Pulmonary lymph node (tissue), 1 donor: ENCODE measurements around the gene RGS21.

DNA sequence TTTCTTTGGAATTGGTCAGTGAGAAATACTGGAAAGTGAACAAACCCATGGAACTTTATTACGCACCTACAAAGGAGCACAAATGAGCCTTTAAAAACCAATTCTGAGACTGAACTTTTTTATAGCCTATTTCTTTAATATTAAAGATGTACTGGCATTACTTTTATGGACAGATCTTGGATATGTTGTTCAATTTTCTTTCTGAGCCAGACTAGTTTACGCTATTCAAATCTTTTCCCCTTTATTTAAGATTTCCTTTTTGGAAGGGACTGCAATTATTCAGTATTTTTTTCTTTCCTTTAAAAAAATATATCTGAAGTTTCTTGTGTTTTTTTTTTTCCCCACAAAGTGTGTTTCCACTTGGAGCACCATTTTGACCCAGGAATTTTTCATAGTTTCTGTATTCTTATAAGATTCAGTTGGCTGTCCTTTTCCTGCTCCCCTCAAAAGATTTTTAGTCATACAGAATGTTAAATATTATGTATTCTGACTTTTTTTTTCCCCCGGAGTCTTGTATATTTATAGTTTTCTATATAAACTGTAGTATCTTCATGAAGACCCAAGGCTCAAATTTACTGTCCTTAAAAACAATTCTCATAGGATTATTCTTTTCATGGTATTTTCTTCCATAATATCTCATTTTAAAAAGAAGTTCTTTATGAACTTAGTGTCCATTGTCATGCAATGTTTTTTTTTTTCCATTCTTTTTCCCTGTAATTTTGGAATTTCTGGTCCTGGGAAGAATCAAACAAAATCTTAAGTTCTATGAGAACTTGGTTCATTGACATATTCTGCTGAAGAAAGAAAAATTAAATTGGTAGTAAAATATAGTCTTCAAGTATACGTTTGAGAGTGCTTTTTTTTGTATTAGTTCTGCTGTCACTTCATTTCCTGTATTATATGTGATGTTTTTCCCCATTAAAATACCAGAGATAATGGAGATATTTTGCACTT is 55.1 kb downstream of the RNF2 start:
- PRO-cap: no peak

GRCh38 chr1:185118626-185119167 is 38.1 kb downstream of the TRMT1L start:
- PRO-cap: no peak

DNA sequence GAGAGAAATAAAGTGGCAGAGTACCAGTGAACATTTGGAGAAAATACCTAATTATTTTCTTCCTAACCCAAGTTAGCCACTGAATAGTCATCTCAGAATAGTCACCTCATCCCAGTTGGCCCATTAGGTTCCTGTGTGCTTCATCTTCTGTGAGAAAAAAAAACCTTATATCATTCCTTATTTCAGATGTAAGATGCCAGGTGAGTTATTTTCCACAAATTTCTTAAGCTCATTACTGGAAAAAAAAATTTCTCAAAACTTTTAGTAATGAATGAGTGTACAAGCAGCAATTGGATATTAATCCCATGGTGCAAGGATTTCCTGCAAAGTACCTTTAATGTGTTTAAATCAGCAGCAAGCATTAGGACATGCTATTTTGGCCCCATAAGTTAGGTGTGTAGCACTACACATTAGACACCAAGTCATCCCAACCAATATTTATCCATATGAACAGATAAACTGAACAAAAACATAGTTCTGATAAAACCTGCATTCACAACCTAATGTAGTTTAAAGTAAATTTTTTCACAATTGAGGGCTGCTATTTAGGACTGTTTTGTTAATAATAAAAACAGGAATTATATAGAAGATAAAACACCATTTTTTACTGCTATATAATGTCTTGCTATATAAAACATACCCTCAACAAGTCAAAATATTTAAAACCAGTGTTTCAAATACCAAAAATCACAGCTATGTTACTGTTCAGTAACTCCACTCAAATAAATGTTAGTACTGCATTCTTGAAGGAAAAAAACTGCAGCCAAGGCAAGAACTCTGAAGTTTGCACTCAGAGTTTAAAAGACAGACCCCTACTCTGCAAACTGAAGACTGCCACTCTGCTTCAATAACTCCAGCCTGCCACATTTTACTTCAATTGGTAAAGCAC is 20.2 kb downstream of the IVNS1ABP start:
- PRO-cap: no peak

DNA sequence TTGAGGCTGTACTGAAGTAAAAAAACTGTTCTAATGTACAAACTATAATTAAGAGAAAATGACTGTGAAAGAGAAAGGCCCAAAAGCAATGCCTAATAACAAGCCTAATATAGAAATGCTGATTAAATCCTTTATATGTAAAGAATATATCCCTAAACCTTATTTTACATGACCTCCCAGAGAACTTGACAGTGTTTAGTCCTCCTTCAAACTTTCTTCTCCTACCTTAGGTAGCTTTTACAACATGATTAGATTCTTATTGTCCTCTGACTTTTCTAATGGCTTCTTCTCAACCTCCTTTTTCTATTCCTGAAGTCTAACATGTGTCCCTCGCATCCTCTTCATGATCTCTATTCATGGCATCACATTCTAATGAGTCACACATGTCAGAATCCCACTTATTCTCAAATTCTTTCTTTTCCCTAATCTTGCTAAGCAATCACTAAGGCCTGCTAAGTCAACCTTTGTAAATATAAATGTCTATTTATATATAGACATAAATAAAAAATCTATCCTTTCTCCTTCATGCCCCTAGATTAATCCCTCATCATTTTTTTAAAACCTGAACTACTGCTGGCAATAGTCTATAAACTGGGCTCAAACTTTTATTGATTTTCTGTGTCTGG is 13.8 kb downstream of the IVNS1ABP start:
- PRO-cap: no peak

- PRO-cap: no peak
Measured at GRCh38 chr1:185305288-185305935, 11.6 kb downstream of the IVNS1ABP start.

DNA sequence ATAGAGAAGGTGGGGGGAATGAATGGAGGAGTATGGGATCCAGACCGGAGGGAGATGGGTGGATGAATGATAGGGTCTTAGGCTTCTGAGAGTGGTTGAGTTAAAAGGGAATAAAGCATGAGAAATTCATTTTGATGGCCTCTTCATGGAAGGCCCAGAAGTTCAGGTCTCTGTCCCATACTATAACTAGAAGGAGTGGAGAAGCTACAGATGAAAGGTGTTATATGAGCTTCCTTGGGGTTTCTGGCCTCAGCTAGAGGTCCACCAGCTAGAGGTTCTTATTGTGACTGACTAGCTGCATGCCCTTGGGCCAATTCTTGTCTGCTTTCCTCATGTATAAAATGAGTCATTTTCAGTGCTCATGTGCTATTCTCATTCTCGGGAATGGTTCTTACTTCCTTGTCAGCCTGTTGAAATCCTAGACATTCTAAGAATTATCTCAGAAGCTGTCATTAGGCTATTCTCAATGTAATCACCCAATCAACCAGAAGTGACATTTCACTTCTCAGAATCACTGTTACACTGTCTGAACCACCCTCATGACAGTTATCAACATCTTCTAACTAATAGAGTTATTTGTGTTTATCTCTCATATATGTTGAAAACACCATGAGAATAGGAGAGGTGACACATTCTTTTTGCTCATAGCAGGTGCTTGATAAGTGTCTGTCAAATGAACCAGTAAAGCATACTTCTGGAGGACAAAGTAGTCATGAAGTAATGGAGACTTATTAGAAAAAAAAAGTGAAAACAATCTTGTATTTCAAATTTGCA is 122.7 kb upstream of the IVNS1ABP start:
- PRO-cap: no peak

GRCh38 chr1:185478914-185479386 is 161.9 kb upstream of the IVNS1ABP start:
- PRO-cap: no peak

- PRO-cap: no peak
Measured at GRCh38 chr1:185719220-185719829, 14.9 kb upstream of the HMCN1 start.

DNA sequence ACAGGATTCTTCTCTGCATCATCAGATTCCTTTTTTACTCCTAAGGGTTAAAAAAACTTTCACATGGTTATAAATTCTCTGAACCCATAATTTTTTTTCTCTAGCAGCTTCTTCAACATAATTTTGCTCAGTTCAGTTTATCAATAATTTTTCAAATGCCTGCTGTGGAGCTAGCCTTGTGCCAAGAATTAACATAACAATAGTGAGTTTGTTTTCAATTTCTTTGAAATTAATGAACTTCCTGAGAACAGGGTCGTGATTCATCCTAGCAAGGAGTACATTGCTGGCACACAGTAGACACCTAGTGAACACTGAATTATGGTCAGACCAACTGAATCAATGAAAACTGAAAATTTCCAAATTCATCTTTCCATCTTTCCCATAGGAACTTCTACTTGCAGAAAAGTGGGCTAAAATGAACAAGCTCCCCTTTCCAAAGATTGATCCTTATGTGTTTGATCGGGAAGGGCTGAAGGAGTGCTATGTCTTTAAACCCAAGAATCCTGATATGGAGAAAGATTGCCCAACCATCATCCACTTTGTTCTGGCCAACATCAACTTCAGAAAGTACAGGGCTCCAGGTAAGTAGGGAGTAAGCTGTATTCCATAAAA is 148.6 kb downstream of the PLA2G4A start:
- PRO-cap: no peak

GRCh38 chr1:187006485-187006988 is 177.8 kb downstream of the PLA2G4A start:
- PRO-cap: no peak

DNA sequence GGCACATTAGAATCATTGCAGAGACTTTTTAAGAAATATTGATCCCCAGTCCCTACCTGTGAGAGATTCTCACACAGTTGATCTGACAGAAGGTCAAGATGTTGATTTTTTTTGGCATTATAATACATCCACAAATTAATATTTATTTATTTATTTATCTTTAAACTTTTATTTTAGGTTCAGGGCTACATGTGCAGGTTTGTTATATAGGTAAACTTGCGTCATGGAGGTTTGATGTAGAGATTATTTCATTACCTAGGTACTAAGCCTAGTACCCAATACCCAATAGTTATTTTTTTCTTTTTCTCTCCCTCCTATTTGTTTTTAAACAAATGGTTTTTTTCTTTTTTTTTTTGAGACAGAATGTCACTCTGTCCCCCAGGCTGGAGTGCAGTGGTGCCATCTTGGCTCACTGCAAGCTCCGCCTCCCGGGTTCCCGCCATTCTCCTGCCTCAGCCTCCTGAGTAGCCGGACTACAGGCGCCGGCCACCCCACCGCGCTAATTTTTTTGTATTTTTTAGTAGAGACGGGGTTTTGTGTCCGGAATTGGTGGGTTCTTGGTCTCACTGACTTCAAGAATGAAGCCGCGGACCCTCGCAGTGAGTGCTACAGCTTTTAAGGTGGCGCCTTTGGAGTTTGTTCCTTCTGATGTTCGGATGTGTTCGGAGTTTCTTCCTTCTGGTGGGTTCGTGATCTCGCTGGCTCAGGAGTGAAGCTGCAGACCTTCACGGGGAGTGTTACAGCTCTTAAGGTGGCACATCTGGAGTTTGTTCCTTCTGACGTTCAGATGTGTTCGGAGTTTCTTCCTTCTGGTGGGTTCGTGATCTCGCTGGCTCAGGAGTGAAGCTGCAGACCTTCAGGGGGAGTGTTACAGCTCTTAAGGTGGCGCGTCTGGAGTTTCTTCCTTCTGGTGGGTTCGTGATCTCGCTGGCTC is 243.6 kb downstream of the PLA2G4A start:
- PRO-cap: no peak

DNA sequence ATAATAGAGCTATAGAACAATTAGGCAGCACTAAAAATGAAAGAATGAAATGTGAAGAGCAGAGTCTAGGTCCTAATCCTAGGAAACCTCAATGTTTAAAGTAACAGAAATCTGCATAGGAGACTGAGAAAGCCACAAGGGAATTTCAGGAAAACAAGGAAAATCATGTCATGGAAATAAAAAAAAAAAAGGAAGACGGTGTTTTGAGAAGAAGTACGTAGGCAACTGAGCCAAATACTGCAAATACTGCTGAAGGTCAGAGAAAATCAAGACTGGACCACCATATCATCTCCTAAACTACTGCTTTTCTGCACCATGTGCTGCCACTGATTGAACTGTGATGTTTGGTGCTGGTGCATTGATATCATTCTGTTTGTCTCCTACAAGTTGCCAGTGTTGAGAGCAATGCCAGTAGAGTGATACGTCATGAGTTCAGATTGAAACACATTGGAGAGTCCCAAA is 632.2 kb downstream of the PLA2G4A start:
- PRO-cap: unidirectional peak, plus-strand start at position 181 of the sequence

DNA sequence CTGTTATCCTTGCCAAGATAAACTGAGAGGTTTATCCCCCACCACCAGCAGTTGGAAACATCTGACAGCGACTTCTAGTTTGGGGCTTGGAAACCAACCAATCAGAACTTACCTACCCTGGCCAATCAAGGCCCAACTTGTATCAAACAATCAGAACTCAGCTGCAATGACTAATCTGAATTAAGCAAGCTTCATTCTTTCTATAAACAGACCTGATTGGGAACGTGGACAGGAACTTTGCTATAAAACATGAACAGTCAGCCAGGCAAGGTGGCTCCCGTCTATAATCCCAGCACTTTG is 34.0 kb downstream of the BRINP3 start:
- PRO-cap: no peak

- PRO-cap: no peak
Measured at GRCh38 chr1:190475015-190475323, 2.7 kb downstream of the BRINP3 start.

DNA sequence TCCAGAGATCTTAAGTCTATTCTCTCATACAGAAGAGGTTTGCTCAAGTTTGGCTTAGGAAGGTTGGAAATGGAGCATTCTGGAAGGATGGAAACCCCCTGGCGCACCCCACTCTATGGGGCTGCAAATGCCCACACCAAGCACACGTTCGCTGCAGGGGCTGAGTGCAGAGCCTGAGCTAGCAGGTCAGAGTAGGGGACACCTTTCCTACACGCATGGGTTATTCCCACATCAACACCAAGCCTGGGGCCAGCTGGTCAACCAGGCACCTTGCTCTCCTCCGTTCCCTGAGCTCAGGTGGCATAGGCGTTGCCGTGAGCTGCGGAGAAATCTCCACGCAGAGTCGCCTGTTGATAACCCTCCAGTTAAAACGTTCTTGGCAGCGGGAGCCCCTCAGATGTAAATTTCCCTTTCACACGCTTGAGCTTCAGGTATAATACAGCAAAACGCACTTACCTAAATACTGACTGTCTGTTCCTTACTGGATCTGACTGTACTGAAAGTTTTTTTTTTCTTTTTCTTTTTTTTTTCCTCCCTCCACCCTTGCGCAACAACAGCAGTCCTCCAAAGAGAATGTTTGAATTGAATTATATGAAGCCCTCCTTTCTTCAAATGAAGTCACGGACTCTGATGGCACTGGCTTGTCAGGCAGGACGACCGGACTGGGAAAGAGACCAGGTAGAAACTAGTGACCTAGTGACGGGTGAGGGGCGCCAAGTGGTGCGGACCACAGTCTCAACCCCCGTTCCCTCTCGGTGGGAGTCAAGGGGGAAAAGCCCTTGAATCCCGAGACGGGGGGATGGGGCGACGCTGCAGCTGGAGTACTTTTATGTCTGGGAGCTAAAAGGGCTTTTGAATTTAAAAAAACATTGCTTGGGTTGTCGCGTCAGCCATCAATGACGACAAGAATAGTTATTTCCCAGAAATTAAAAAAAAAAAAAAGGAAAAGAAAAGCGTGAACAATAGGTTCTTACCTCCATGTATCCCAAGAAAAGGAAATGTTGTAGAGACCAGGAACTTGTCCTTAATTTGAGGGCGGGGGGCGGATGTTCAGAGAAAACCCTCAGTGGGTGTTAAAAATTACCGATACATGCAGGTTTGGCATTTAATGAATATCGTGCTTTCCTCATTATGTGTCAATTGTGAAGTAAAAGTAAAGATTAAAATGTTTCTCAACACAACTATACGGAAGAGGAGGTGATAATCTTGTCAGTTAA is 1.9 kb downstream of the BRINP3 start:
- PRO-cap: no peak

DNA sequence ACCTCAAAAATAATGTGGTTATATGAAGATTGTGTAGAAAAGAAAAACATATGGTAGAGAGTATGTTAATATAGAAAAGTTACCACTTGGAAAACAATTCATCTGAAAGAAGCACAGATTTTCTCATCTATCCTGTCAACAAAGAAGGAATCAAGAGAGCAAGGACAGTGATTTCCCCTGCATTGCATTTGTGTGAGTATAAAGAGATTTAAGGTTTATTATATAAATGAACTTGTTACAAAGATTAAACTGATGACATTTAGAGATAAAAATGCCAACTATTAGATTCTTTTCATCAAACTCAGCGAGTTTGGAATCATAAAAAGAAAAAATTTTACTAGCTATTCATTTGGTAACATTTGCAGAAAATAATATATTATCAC is at the start of gene RGS21:
TSS of gene RGS21 (plus strand) at position 79 of the 383 bp plus-strand sequence.
- PRO-cap: no peak

- PRO-cap: no peak
Measured at GRCh38 chr1:192539608-192540128, 35.9 kb upstream of the RGS1 start.

DNA sequence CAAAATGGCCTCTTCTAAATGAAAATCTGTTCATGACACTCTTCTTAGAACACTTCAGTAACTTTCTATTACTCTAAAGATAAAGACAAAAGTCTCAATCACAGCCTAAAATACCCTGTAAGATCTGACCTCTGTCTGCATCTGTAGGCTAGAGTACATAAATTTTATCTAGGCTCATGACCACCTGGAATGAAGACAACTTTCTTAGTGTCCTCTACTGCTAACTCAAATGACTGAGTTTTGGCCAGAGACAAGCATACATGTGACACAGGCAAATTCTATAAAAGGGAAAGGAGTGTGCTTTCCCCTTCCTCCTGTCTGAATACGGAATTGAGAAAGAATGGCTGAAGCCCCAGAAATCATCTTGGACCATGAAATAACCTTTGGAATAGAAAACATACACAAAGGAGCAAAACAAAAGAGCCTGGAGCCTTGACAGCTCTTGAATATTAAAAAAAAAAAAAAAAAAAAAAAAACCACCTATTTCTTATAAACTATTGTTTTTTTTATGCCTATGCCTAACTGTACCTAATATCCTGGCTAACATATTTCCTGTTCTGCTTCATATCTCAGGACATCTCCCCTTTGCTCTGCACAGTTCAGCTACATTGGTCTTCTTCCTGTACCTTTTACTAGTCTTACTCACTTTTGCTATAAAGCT is 16.3 kb downstream of the UCHL5 start:
- PRO-cap: no peak

GRCh38 chr1:196393675-196394250 is 214.5 kb downstream of the KCNT2 start:
- PRO-cap: no peak

- PRO-cap: no peak
Measured at GRCh38 chr1:196676739-196677301, 25.0 kb downstream of the CFH start.